H7 (cell line): ENCODE measurements around a stretch of chr22.

DNA sequence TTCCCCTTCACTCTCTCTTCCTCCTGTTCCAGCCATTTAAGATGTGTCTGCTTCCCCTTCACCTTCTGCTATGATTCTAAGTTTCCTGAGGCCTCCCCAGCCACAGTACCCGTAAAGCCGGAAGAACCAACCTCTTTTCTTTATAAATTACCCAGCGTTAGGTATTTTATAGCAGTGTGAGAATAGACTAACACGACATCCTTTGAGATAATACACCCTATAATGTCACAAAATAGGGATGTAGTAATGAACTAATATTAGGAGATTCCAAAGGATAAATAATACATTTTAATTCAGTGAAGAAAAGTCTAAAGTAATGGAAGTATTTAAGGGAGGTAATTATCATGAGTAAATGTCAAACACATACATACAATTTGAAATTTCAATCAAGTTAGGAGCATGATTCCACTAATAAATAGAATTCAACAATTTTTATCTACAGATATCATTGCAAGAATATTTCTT, 98.4 kb downstream of the TTC28 start:
- RAMPAGE, long total RNA: no peak

- RAMPAGE, long total RNA: no peak
Observed at GRCh38 chr22:28808627-28809125, 36.2 kb downstream of the CCDC117 start.

DNA sequence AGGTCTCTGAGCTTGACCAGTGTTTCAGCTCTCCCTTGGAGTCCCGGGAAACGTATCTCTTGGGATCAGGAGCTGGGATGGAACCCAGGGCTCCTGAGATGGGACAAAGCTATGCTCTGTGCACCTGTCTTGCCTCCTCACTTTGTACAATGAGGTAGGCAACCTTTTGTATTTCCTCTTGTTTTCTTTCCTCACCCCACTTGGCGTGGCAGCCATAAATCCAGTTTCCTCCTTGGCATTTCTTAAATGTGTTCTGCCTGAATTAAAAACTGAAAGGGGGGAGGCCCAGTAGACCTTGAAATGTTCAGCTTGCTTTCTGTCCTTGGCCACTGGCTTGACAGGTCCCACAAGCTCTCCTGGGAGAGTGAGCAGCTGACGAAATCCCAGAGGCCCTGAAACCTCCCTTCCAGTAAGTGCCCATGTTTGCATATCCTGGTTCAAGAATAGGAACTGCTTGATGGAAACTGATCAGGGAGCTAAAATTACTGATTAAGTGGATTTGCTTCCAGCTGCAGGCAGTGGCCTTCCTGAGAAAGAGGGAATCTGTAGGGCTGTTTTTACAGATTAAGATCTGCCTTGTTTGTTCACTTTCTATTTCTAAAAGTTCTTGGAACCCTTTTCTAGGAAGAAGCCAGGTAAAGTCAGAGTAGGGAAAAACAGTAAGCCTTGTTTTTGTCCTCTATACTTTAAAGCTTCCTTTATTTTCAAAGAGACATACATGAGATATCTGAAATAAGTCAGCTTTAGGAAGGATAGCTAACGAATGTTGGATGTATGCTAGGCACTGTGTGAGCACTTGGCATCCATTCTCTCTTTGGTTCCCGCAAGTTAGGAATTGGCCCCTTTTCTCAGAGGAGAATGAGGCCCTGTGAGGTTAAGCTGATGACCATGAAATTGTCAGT, 46.1 kb downstream of the CCDC117 start:
- RAMPAGE, long total RNA: no peak

GRCh38 chr22:28819244-28820058, 47.0 kb downstream of the CCDC117 start:
- RAMPAGE, long total RNA: no peak

- RAMPAGE, long total RNA: no peak
Observed at GRCh38 chr22:28978173-28978726, 83.4 kb downstream of the C22orf31 start.

- RAMPAGE, long total RNA: no peak
Observed at GRCh38 chr22:28981703-28982551, 79.7 kb downstream of the C22orf31 start.

GRCh38 chr22:29109825-29110685, 37.2 kb downstream of the KREMEN1 start:
- RAMPAGE, long total RNA: no peak

DNA sequence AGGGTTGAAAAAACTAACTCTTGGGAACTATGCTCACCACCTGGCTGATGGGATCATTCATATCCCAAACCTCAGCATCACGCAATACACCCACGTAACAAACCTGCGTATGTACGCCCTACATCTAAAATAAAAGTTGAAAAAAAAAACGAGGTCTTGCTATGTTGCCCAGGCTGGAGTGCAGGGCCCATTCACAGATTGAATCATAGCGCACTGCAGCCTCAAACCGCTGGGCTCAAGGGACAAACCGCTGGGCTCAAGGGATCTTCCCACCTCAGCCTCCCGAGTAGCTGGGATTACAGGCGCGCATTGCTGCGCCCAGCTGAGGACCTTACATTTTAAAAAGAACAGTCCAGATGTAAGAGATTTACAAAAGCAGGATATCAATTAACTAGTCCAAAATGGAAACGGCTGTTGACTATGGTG, 41.9 kb upstream of the EMID1 start:
- RAMPAGE, long total RNA: no peak

DNA sequence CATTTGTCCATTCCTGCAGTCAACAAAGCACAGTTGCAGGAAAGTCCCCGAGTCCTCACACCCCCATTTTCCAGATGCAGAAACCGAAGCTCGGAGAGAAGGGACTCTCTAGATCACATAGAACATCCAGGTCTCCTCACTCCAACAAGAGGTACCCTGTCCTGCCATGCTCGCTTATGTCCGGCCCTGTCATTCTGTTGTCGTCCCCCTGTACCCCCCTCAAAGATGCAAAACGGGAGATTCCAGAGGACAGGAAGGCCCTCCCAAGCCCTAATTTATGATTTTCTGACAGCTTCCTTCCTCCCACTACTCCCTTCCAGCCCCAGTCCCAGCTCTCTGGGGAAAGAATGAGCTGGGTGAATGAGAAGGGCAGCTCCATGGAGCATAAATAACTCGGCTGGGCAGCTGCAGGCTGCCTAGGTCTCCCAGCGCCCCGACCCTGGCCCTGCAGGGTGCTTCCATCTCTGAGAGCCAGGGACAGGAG, 4.0 kb upstream of the EMID1 start:
- RAMPAGE, long total RNA: no peak

GRCh38 chr22:29206573-29206880, 831 bp downstream of the EMID1 start:
- RAMPAGE, long total RNA: no peak

DNA sequence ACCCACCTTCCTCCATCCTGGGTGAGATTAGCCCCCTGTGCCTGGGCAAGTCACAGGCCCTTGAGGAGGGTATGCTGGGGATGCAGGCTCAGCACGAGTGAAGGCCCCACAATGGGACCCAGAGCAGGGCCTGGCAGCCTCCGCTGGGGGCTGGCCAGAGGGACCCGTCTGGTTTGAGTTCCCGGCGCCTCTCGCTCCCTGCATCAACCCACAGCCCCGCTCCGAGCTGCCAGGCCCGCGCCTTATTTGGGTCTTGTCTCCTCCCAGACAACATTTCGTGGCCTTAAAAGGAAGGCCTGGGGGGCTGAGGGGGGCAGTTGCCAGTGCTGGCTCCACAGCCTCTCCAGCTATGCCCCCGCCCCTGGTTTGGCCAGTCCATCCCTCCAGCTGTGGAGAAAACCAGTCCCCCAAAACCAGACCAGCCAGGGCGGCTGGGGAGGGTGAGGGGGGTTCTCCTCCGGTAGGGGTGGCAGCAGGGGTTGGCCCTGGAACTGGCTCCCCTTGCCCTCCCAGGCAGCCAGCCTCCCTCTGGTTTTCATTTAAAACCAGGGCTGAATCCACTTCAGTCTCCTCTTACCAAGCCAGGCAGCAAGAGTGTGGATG, 18.4 kb downstream of the EMID1 start:
- RAMPAGE, long total RNA: no peak

- RAMPAGE, long total RNA: no peak
Observed at GRCh38 chr22:29289911-29290639, 16.4 kb upstream of the GAS2L1 start.

GRCh38 chr22:29337030-29337653, 21.6 kb upstream of the RASL10A start:
- RAMPAGE, long total RNA: no peak

- RAMPAGE, long total RNA: no peak
Observed at GRCh38 chr22:29778755-29779639, 11.8 kb downstream of the UQCR10 start.

GRCh38 chr22:29784983-29785277, 17.8 kb downstream of the UQCR10 start:
- RAMPAGE, long total RNA: no peak

DNA sequence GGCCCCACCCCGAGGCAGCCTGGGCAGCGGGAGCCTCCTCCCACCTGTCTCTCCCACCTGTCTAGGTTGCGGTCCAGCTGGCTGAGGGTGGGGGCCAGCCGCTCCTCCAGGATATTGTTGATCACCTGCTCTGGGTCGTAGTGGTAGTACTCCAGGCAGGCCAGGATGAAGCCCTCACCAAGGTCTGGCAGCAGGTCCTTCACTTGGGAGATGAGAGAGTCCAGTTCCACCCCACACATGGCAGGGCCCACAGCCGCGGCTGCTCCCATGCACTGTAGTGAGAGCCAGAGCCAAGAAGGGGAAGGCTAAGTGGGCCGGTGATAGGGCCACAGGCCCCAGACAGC, 34.7 kb downstream of the UQCR10 start:
- RAMPAGE, long total RNA: no peak

GRCh38 chr22:29805867-29806454, 32.1 kb downstream of the ASCC2 start:
- RAMPAGE, long total RNA: no peak

DNA sequence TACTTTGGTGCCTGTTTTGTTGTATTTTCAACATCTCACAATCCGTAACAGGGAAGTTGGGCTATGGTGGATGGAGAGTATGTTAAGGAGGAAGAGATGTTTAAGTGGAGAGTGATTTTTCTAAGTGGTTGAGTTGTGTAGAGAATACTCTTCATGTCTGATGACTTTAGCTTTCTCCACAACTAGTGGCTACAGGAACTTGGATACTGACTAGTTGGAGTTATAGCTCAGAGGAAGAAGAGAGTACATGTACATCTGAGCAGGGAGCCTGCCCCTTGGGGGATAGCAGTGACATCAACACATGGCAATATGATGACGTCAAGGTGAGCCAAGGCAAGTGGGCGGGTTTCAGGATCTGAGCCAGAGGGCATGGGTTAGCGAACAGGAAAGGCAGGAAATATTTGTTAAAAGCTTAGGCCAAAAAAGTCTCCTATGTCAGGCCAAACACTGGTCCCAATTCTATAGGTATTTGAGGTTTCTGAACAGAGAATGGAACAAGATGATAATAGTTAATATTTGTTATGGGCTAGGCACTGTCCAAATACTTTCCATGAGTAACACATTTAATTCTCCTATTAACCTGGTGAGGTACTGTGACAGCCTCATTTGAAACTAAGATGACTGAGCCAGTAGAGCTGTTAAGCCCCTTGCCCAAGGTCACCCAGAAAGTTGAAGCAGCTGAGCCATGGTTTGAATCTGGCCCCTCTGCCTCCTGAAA, 42.0 kb upstream of the HORMAD2 start:
- RAMPAGE, long total RNA: no peak

GRCh38 chr22:30078753-30079183, 1.5 kb upstream of the HORMAD2 start:
- RAMPAGE, long total RNA: no peak

DNA sequence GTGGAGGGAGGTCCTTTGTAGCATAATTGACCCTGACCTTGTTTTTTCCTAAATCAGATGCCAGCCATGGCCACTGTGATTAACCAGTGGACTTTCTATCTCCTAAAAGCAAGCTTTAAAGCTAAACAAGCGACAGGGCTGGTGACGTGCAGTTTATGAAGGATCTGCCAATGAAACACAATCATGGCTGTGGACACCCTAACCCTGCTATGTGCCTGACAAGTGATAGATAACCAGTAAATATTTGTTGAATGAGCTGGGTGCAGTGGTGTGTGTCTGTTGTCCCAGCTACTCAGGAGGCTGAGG, 64.2 kb downstream of the LIF start:
- RAMPAGE, long total RNA: no peak